GM12891 (cell line): ENCODE measurements around a stretch of chr13.

GRCh38 chr13:41199416-41199984 lies 5.1 kb upstream of the KBTBD7 start:
- RRBS = no CpG with 5 or more reads among the region's 2 CpGs

- RRBS = no CpG with 5 or more reads among the region's 17 CpGs
Observed at GRCh38 chr13:41455740-41456143, 1.6 kb upstream of the RGCC start.

GRCh38 chr13:41464187-41464989 lies 7.0 kb downstream of the RGCC start:
- RRBS = no CpG with 5 or more reads among the region's 9 CpGs

- RRBS = no CpG with 5 or more reads among the region's 2 CpGs
Observed at GRCh38 chr13:41652603-41653070, 195.3 kb downstream of the RGCC start.

DNA sequence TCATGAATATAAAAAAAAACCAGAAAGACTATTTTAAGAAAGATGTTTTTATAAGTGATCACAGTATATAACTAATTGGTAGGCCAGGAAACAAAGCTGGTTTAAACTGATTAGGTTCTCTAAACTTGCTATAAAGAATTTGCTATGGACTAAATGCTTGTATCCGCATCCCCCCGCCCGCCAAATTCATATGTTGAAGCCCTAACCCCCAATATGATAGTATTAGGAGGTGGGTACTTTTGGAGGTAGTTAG lies 214.0 kb downstream of the RGCC start:
- RRBS = no CpG with 5 or more reads among the region's 3 CpGs

- RRBS = no CpG with 5 or more reads among the region's 1 CpG
Observed at GRCh38 chr13:41691206-41691515, 233.8 kb downstream of the RGCC start.

DNA sequence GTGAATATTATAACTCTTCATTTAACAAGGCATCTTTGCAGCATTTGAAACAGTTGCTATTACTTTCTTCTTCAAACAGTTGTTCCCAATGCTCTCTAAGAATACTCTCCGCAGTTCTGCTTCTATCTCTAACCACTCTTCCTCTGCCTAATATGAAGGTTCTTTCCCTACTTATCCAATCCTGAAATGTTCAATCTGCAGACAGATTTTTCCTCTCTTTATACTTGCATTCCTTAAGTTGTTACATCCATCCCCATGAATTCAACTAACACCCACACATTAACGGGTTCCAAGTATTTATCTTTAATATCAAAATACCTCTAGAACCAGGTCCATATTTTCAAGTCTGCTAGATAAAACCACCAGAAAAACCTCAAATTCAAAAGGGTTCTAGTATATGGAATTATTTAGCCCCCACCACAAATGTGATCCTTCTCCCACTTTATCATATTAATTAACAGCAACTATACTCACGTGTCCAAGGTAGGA lies 84.1 kb downstream of the VWA8 start:
- RRBS = no CpG with 5 or more reads among the region's 3 CpGs

- RRBS = no CpG with 5 or more reads among the region's 7 CpGs
Observed at GRCh38 chr13:42377554-42378176, 105.7 kb downstream of the AKAP11 start.

DNA sequence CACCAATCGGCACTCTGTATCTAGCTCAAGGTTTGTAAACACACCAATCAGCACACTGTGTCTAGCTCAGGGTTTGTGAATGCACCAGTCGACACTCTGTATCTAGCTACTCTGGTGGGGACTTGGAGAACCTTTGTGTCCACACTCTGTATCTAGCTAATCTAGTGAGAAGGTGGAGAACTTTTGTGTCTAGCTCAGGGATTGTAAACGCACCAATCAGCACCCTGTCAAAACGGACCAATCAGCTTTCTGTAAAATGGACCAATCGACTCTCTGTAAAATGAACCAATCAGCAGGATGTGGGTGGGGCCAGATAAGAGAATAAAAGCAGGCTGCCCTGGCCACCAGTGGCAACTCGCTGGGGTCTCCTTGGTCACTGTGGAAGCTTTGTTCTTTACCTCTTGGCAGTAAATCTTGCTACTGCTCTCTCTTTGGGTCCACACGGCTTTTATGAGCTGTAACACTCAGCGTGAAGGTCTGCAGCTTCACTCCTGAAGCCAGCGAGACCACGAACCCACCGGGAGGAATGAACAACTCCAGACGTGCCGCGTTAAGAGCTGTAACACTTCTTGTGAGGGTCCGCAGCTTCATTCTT lies 13.6 kb upstream of the TNFSF11 start:
- RRBS = no CpG with 5 or more reads among the region's 15 CpGs

GRCh38 chr13:42992551-42993081 lies 575 bp upstream of the EPSTI1 start:
- RRBS = no CpG with 5 or more reads among the region's 6 CpGs

- RRBS = no CpG with 5 or more reads among the region's 5 CpGs
Observed at GRCh38 chr13:43087957-43088662, 64.7 kb downstream of the DNAJC15 start.

DNA sequence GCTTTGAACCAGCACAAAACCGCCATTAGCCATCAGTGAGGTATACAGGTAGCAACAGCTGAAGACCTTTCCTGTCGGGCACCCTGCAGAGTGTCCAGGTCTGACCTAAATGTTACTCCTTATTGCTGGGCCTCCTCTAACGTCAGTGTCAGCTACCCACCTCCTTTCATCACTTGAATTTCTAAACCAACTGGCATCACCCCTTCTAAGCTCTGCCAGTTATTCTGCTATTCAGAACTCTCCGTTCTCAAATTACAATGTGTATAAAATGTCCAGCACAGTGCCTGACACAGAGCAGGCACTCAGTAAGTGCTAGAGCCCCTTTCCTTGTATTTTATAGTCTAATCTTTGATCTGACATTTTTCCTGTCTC lies 178.0 kb downstream of the ENOX1 start:
- RRBS = no CpG with 5 or more reads among the region's 4 CpGs

DNA sequence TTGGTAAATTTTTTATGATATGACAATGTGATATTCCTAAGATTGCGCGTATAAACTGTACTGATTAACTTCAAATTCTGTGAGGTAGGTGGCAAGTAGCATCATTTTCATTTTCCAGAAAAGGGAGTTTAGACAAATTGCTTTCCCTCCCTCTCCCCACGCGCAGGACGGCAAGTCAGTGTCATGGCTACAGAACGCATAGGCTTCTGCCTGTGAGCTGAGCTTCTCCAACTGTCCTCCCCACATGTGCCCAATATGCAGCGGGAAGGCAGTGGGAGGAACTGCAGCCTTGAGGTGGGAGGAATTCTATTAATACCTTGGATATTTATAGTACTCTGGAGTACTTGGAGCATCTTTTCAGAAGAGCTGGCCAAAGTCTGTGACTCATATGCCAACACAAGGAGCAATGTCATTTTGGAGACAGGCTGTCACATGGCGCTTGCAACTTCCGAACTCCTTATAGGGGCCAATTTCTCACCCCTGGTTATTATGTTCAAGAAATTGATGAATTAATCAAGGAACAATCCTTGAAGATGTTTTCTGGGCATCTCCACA lies 32.6 kb downstream of the SMIM2 start:
- RRBS = no CpG with 5 or more reads among the region's 9 CpGs

DNA sequence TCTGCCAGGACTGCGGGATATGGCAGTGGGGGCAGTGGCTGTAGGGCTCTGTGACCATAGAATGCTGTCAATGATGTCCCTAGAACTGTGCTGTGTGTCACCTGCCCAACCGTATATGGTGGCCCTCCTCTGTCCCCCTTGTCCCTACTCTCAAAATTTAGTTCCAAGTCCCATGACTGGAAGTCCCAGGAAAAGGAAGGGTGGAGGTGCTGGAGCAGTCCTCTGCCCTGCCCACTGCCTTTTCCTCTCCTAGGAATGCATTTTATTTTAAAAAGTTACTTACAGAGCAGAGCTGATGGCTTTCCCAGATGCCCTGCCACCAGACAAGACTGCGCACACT lies 116.9 kb upstream of the TSC22D1 start:
- RRBS = no CpG with 5 or more reads among the region's 3 CpGs

DNA sequence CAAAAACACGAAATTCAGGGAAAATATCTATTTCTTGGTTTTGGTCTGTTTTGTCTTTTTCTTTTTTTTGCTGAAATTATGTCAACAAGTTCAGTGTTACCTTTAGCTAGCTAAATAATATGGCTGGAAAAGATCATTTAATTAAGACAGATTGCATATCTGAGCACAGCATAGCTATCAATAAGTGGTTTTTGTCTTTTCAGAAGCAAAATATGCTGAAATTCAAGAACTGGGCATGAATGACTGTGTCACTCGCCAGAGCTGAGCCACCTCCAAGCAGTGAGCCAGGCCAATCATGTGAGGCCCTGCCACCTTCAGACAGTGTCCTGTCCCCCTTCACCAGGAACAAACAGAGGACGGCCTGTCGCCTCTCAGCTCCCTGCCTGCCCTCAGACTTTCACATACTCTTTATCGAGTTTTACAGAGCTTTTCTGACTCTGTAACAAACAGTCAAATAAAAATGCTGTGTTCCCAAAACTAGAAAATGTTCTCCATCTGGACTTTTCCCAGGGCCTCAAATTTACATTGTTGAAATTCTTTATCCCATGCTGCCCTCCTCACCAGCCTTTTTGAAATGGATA lies 171.0 kb upstream of the TSC22D1 start:
- RRBS = no CpG with 5 or more reads among the region's 5 CpGs

DNA sequence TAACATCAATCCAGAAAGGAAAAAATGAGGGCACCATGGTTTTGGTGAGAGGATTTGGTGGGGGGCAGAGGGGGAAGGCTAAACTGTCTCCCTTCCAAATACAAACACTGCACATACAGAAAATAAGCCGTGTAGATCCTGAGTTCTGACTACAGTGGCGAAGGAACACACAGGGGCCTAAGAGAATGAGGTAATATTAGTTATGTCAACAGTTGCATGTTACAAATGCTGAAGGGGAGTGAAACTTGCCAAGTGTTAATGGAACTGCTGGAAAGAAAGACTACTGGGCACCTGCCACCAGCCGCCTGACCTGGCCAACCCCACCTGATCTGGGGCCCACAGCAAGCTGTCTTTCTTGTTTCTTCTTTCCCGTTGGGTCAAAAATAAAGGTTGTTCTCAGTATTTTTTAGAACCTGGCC lies 183.8 kb upstream of the TSC22D1 start:
- RRBS = no CpG with 5 or more reads among the region's 4 CpGs

DNA sequence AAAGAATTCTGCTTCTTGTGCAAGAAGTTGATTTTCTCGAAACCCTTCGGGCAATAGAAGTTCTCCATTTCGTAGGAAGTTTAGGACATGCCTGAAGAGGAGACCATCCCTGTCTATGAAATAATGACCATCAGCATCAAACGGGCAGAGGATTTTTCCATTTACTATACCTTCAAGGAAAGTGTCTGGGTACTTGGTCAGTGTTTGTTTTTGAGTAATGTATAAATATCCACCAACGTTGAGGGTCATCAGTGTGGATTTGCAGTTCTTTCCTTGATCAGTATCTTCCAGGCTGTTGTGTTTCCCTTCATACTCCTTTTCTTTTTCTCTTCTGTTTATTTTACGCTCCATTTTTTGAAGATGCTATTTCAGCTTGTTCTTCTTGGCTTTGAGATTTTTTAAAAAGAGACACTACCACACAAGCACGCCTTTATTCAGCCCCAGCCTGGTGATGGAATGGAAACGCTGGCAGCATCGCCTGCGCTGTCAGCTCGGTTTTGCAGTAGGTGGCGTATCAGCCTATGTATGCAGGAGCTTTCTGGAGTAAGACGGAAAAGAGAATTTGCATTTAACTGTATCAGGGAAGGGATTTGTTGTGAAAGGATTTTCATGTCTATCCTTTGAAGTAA lies 6.5 kb downstream of the KCTD4 start:
- RRBS = no CpG with 5 or more reads among the region's 13 CpGs

GRCh38 chr13:45316438-45316921 lies 24.5 kb downstream of the TPT1 start:
- RRBS = no CpG with 5 or more reads among the region's 6 CpGs

- RRBS = no CpG with 5 or more reads among the region's 10 CpGs
Observed at GRCh38 chr13:45339821-45340226, 1.2 kb downstream of the TPT1 start.

GRCh38 chr13:45412162-45412641 lies 6.0 kb downstream of the SLC25A30 start:
- RRBS = no CpG with 5 or more reads among the region's 6 CpGs